ENCODE measurements around a stretch of chr12.

DNA sequence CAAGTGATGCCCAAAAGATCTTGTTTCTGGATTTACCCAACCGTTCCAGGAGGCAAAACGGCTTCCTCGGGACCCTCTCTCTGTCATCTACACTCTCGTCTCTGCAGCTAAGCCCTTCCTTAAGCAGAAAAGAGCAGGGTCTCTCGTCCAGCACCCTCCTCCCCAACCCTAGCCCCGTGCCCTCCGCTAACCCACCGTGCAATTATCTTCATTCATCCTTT lies 327 bp upstream of the BMAL2 start:
- RRBS = no CpG with 5 or more reads among the region's 8 CpGs

DNA sequence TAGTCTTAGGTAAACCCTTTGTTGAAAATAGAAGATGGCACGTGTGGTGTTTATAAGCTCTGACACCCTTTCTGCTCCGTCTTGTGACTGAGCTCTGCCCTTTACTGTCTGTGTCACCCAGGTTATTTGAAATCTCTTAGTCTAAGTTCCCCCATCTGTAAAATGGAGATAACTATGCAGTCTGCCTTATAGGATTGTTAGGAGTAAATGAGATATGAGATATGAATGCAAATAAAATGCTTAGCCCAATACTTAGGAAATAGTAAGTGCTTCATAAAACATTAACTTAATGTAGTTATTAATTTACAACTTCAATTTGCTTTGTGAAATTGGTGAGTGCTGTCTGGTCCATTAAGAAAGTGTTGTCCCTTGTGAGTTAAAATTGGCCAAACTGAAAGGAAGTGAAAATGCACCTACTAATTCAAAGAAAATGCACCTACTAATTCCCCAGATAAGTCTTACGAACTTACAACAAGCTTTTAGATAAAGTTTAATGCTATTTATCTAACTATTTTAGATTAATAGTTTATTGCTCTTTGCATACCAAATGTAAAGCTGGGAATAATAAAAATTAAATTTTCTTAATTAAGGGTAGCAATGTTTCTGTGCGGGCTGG lies 1.6 kb downstream of the BMAL2 start:
- RRBS = no CpG with 5 or more reads among the region's 4 CpGs

GRCh38 chr12:27523102-27523902 lies 704 bp upstream of the PPFIBP1 start:
- RRBS = no CpG with 5 or more reads among the region's 19 CpGs

DNA sequence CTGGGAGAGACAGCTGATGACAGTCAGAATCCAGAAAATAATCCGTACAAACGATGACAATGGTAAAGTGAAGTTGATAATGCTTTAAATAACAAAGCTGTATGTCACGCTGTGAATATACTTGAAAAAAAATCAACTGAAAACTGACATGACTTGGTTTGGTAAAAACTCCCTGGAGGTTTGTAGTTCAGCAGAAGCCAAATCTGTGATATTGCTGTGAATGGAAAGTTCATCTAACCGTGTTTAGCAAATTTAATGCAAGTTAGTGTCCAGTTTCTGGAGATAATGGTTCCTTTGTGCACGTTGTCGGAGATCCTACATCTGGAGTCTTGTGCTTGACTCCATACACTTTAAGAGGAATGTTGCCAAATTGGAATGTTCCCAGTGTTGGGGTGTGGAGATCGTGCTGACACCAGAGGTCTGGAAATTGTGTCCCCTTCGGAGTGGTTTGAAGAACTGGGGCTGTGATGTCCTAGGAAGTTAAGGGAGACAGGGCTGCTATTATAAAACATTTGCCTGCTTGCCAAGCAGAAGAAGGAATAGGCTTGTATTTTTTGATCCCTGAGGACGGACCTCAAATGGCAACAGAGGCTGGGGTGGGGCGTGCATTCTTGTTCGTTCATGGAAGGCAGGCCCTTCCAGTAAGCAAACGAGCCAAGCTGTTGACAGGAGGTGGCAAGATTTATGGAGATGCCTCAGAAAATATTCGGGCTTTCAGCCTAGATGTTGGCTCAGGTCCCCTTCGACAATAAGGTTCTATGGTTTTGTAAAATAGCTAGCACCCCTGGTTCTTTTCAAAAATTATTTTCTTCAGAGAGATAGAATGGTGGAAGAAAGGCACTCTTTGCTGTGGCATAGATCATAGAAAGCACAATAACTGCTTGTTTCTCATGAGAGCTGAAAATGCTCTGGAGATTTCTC lies 30.7 kb downstream of the PPFIBP1 start:
- RRBS = no CpG with 5 or more reads among the region's 14 CpGs

DNA sequence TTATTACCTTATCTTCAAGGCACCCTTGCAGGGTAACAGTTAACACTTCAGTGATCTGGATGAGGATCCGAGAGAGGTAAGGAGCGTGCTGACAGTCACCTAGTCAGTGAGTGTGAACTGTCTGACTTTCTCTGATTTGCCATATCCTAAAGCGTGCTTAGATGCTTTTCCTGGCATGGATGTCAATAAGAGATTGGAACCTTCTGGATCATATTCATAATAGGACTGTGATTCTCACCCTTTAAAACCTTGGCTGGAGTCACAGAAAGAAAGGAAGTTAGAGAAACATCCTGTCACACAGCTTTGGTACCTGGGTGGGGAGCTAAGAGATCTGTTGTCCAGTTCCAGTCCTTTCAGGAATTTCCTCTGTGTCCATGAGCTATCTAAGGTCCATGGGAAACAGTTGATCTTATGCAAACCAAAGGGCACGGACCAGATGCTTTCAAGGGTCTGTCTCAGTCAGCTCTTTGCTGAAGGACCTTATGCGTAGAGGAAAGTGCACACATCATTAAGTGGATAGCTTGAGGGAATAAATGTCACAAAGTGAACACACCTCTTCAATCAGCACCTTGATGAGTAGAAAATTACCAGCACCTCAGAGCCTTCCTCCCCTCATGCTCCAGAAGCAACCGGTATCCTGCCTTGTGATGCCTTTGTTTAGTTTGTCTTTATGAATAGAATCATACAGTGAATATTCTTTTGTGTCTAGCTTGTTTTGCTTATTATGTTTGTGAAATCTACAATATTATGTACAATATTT lies 55.0 kb downstream of the PPFIBP1 start:
- RRBS = no CpG with 5 or more reads among the region's 6 CpGs

GRCh38 chr12:28450082-28450638 lies 259.9 kb downstream of the CCDC91 start:
- RRBS = no CpG with 5 or more reads among the region's 2 CpGs

DNA sequence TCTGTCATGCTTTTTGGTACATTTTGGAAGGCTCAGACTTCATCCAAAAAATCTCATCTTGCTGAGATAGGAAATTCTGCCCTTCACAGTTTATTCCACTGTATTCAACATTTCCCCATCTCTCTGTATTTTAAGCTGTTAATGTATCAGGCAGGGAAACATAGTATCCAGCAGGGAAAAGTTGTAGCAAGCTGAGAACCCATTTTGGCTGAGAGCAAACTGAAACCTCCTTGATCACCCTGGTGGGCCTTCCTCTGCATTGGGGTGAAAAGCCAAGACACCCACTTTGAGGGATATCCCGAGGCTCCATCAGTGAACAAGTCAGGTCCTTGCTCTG lies 150.8 kb upstream of the FAR2 start:
- RRBS = no CpG with 5 or more reads among the region's 1 CpG

DNA sequence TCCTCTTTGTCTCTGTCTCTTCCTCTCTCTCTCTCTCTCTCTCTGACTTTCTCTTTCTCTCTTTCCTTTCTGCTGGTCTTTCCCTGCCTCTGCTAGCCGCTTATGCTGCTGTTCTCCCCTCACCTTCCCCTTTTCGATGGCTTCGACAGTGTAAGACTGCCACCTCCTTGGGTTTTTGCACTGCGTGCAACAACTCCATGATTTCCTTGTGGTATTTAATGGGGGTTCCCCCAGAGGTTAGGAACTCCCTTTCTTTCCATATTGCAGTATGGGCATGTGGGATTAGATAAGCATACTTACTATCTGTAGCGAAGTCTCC lies 21.6 kb downstream of the FAR2 start:
- RRBS = no CpG with 5 or more reads among the region's 5 CpGs

DNA sequence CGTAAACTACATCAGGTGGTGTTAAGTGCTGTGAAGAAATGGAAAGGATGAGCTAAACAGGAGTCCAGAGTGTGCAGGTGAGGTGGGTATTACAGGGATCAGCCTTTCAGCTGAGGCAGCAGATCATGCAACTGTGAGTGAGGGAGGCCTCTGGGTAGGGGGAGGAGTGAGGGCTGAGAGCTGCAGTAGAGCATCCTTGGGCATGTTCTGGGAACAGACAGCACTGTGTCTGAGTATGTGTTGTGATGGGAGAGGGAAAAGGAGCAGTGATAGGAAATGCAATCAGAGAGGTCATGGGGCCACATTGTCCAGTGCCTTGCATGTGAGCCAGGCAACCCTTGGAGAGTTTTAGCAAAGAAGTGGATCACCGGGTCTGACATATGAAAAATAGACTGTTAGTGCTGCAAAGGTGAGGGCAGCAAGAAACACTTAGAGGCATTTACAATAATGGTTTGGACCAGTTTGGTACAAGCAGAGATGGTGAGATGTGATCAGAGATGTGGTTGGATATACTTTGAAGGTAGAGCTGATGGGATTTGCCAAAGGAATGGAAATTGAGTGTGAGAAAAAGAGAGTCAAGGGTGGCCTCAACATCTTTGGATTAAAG lies 81.2 kb downstream of the FAR2 start:
- RRBS = no CpG with 5 or more reads among the region's 2 CpGs

GRCh38 chr12:29338319-29339089 lies 42.5 kb downstream of the ERGIC2 start:
- RRBS = no CpG with 5 or more reads among the region's 6 CpGs

GRCh38 chr12:29547175-29547449 lies 49.6 kb upstream of the OVCH1 start:
- RRBS = no CpG with 5 or more reads among the region's 3 CpGs

GRCh38 chr12:29559035-29559894 lies 61.8 kb upstream of the OVCH1 start:
- RRBS = no CpG with 5 or more reads among the region's 10 CpGs

DNA sequence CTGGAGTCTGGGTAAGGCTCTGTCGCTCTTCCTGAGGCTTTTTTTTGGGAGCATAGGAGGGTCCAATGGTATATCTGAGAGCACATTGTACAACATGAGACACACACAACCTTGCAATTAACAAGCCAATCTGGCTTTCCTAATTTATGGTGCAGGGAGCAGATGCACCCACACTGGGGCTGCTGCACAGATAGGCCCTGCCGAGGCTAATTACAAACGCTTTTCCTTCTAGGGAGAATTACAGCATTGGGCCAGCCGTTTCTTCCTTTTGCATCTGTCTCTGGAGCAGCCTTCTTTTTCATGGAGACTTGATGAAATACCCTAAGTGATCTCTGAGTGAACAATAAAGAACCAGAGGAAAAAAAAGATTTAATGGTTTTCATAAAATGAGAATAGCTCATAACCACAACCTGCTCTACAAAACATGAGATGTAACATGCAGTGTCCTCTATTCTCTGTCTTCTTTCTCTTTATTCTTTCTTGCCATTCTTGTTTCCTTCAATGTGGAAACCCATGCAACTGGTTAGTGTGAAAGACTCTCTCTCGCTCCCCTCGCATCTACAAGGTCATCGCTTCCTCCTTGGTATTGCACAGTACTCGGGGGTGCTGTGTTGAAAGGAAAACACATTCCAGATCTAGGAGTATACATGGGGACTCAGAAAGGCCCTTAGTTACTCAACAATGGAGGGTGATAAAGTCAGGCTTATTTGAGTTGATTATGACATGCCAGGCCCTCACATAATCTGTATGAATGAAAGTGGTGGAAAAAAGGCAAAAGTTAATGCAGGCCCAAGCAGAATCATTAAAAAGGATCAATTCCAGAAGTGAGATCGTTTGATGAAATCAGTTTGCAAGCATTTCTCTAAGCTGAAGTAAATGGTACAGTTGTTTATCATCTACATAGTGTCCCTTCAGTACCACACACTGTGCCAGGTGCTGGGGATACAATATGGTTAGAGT lies 75.3 kb upstream of the OVCH1 start:
- RRBS = no CpG with 5 or more reads among the region's 9 CpGs

DNA sequence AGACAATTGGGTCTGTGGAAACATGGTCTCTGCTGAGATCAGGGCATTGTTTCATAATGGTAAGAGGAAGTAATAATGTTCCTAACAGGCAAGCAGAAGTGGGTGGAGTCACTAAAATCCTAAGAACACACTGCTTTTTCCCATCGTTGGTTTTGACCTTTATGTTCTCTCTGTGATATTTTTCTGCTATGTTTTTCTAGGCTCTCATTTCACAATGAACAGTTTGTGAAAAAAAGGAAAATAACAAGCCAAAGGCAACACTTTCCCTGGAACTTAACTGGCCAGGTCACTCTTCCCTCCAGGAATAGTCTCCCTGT lies 80.6 kb upstream of the OVCH1 start:
- RRBS = no CpG with 5 or more reads among the region's 1 CpG

DNA sequence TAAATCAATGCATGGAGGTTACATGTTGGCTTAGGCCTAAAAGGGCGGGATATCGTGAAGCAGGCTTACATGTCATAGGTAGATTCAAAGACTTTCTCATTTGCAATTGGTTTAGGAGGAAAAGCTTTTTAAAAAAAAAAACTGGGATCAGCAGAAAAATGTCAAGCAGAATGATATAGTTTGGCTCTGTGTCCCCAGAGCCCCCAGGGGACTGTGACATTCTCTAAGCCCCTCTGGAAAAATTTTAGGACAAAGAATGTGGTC lies 36.3 kb upstream of the CAPRIN2 start:
- RRBS = no CpG with 5 or more reads among the region's 2 CpGs

DNA sequence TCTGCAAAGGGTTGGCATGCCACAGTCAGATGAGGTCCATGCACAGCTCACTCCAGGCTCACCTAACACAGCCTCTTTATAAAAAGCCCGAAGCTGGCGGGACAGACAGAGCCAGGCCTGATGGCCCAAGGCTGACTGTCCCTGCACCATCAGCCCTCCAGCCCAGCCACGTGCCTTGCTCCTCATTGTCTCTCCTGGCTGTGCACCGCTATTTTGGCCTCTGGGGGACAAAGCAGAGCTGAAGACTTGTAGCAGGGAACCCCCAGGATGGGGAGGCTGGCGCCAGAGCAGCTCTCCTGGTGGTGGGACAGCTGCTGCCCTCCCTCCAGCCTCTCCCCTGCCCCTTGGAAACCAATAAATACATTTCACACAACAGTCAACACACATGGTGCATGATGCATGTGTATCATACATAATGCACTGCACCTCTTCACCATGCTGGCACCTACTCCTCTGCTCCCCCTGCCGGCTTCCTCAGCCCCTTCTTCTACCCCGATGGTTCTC lies 61.6 kb upstream of the DDX11 start:
- RRBS = no CpG with 5 or more reads among the region's 7 CpGs

DNA sequence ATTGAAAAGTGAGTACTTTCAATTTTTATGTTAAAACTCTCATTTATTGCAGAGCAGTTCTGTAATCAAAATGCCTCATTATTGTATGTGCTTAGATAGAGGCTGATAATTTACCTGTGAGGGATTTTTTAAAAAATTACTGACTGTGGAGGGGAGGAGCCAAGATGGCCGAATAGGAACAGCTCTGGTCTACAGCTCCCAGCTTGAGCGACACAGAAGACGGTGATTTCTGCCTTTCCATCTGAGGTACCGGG lies 89.2 kb downstream of the DDX11 start:
- RRBS = no CpG with 5 or more reads among the region's 4 CpGs

DNA sequence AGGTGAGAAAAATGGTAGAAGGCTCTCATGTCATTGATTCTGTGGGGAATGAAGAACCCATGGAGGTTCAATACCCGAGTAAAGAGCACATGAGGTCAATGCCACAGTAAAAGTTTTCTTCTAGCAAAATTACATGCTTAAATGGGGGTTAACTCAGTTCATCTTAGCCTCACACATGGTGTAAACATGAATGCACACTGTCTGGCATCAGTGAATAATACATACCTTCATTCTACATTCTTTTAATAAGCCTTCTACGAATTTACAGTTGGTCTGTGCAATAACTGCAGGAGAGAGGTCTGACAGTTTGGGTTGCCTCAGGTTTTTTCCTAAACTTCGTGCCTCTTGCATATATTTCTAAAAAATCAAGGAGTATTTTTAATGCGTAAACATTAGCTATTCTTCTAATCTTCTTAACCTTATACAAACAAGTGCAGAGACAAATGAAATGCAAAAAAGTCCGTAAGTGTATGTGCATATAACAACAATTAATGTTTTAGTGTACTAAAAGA lies 100.2 kb upstream of the SINHCAF start:
- RRBS = no CpG with 5 or more reads among the region's 5 CpGs